LNCaP clone FGC (cell line): ENCODE measurements around the genes JAK1, DNAJC6 and SERBP1.

DNA sequence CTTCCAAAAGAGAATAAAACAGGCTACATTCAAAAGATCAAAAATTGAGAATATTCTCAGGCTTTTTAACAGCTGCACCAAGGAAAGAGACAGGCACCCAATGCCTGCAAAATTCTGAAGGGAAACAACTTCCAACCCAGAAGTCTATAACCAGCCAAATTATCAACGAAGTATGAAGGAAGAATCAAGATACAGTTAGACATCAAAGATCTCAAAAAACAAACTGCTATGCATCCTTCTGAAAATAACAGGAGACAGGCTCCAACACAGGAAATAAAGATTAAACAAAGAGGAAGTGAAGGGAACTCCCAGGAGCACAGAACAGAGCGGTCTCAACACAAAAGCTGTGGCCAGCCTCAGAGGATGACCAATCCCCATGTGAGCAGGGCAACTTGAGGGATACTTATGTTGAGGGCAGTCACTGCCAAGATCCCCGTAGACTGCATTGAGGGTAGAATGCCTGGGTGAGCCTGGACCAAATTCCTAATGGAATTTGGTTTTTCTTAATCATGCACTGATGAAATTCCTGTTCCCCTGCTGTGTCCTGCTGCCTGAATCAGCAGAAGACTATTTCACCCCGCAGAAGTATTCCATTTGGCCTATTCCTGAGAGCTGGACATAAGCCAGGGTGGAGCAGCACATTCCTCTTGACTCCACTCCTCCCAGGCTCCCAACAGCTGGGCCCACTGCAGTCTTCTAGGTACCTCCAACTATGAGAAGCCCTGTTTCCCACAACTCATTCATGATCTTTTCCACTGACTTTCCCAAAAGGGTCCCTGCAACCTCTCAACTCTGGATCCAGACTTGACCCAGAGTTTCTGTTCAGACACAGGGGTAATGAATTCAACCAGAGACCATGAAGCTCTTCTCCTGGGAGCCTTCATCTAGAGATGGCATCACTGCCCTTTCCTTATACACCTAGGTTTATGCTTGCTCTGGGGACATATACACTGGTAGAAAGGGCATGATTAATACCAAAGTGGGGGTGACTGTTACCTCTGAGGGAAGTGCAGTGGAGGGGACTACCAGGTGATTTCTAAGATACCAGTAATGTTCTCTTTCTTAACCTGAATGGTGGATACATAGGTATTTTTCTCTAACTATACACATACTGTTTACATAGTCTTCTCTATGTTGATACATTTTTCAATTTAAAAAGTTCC is 48.8 kb downstream of the JAK1 start:
- RRBS, 2 experiments = no CpG with 5 or more reads among the region's 4 CpGs

GRCh38 chr1:64939968-64940403 is 26.4 kb downstream of the JAK1 start:
- RRBS, 2 experiments = no CpG with 5 or more reads among the region's 3 CpGs

- RRBS, 2 experiments = under 1 to 1% methylated on average over 61 to 63 of the region's 119 CpGs
Measured at GRCh38 chr1:64965870-64966798, at the start of gene JAK1. TSS of gene JAK1 (minus strand) at chr1:64966549.

DNA sequence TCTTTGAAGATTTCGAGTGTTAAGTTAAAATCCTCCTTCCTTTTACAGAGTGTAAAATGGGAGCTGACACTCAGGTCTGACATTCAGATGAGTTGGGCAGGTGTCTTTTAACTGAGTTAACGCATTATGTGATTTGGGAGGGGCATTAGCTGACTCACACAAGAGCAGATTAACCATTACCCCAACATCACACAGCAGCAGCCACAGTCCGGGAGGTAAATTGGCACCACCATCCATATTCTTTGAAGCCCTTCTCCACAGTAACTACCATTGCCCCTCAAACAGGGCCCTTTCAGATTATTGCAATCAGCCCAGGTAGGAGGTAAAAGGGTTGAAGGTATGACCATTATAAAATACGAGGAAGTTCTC is 15.8 kb upstream of the JAK1 start:
- RRBS, 2 experiments = no CpG with 5 or more reads among the region's 4 CpGs

- RRBS, 2 experiments = no CpG with 5 or more reads among the region's 21 CpGs
Measured at GRCh38 chr1:65000916-65001600, 34.7 kb upstream of the JAK1 start.

GRCh38 chr1:65003011-65003639 is 36.8 kb upstream of the JAK1 start:
- RRBS, 2 experiments = no CpG with 5 or more reads among the region's 28 CpGs

- RRBS, 2 experiments = 1 to 5% methylated on average over 4 of the region's 14 CpGs
Measured at GRCh38 chr1:65148369-65148508, 236 bp downstream of the AK4 start.

- RRBS, 2 experiments = no CpG with 5 or more reads among the region's 5 CpGs
Measured at GRCh38 chr1:65165505-65166163, 17.6 kb downstream of the AK4 start.

GRCh38 chr1:65309091-65309790 is at the start of gene DNAJC6:
TSS of gene DNAJC6 (plus strand) at chr1:65309543.
- RRBS, 2 experiments = 2 to 3% methylated on average over 20 to 22 of the region's 58 CpGs

GRCh38 chr1:65394514-65395093 is 25.9 kb upstream of the LEPR start:
- RRBS, 2 experiments = no CpG with 5 or more reads among the region's 4 CpGs

DNA sequence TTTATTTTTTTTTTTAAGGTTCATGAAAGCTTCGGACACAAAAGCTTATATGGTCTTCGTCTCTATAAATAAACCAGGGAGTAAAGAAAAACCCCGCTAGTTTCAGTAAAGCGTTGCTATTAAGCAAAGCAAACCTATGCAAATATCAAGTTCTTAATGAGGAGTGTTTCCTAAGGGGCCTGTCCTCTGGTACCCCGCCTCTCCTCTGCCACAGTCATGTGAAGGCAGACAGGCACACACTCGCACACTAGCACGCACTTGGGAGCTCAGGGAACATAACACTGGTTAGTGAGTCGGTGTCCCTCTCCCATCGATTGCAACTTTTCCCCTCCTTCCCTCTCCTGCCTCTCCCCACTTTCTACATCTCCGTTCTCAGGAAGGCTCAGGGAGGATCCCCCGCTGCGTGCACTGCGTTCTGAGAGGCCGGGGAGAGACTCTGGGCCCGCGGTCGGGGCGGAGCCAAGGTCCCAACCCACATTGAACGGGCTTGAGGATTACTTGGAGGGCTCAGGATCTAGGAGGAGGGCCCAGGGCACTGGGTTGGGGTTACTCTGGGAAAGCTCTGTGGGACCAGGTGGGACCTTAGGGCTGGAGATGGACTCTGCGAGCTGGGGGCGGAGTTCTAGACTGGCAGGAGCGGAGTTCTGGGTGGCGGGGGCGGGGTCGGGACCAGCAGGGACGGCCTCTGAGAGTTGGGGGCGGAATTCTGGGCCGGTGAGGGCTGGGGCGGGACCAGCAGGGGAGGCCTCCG is 723 bp upstream of the LEPR start:
- RRBS, 2 experiments = no CpG with 5 or more reads among the region's 30 CpGs

DNA sequence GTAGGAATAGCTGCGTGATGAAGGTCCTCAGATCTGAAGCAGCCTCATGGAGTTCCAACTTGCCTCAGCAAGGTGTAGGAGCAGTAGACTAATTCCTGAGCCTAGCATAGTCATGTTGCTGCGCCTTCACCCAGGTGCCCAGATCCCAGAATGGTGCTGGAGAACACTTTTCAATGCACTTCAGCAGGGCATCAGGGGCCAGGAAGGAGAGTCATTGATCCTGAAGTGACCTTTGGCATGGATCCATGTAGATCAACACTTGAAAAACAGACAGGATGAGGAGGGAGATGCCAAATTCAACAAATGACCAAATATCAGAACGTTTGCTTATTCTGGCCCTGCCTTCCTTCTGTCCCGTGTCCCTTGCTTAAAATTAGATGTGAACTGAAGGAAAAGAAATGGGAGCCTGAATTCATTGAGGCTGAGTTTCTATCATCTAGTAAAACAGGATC is 91.9 kb downstream of the LEPR start:
- RRBS, 2 experiments = no CpG with 5 or more reads among the region's 4 CpGs

DNA sequence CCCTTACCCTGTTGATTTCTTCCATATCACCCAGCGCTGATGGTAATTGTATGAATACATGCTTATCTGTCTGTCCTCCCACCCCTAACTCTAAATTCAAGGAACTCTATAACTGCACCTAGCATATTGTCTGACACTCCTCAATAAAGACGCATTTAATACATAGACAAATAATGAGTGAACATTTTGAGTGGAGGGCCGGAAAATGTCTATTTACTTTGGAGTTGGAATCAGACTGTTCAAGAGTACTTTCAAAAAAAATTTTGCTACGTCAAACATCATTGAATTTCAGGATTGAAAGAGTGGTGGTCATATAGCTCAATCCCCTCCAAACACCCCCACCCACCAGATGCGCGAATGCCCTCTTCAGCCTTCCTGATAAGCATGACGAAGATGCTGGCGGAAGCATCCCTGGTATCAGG is 104.3 kb downstream of the LEPR start:
- RRBS, 2 experiments = no CpG with 5 or more reads among the region's 8 CpGs

GRCh38 chr1:65526152-65526810 is 105.8 kb downstream of the LEPR start:
- RRBS, 2 experiments = no CpG with 5 or more reads among the region's 4 CpGs

GRCh38 chr1:66169315-66169983 is 364.5 kb upstream of the SGIP1 start:
- RRBS, 2 experiments = no CpG with 5 or more reads among the region's 6 CpGs

DNA sequence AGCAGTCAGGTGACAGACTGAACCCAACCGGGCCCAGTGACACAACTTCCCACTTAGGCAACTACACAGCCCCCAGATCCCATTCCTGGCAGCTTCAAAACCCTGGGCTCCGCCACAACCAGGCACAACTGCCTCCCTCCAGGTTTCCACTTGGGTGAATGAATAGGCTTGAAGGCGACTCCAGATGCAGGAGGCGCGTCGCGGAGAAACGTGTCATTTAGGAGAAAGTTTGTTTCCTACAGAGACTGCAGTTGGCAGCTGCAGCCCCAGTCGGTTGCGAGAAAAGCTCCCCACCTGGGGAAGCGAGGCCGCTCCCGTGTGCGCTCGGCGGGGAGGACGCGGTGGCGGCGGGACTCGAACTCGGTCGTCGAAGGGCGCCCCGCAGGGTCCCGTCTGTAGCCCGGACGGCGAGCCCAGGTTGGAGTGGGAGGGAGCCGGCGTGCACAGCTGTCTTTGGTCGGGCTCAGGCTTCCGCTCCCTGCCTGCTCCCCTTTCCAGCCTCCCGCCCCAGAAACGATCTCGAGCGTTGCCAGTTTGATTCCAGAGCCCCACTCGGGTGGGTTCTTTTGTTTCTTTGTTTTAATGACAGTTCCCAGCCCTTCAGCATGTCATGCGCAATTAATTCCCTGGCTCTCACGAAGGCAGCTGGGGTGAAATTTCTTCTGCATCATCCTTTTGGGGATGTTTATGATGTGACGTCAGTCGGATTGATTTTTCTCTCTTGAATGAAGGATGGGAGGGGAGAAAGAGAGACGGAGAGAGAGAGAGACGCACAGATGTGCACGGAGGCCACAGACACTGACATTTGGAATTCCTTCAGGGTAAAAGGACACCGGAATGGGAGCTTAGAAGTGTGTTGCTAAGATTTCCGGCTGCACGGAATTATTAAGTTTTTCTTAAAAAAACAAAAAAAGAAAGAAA is 841 bp upstream of the SGIP1 start:
- RRBS, 2 experiments = no CpG with 5 or more reads among the region's 49 CpGs

DNA sequence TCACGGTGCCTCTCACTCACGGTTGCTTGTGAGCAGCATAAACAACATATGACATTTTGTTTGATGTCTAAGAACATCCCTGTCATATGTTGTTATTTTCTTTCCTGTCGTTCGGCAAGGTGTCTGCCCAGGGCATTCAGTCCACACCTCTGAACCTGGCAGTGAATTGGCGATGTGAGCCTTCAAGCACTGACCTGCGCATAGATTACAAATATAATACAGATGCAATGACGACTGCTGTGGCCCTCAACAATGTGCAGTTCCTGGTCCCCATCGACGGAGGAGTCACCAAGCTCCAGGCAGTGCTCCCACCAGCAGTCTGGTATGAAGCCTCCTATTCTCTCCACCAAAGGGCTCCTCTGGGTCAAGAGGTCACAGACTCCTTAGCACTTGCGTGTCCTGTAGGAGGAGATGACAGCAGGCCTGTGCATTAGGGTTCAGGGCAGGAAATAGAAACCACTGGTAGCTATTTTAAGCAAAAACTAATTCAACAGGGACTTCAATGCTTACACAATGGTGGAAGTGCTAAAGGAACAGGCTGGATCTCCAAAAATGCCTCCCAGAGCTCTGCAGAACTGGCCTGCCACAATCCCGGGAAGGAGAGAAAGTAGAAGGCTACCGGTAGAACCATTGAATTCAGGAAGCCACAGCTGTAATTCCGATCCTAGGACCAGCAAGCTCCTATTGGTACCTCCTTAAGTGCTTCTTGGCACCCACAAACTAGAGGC is 12.9 kb upstream of the DYNLT5 start:
- RRBS, 2 experiments = no CpG with 5 or more reads among the region's 13 CpGs

- RRBS, 2 experiments = 69 to 81% methylated on average over 11 of the region's 27 CpGs
Measured at GRCh38 chr1:67054270-67054876, 425 bp upstream of the SLC35D1 start.

DNA sequence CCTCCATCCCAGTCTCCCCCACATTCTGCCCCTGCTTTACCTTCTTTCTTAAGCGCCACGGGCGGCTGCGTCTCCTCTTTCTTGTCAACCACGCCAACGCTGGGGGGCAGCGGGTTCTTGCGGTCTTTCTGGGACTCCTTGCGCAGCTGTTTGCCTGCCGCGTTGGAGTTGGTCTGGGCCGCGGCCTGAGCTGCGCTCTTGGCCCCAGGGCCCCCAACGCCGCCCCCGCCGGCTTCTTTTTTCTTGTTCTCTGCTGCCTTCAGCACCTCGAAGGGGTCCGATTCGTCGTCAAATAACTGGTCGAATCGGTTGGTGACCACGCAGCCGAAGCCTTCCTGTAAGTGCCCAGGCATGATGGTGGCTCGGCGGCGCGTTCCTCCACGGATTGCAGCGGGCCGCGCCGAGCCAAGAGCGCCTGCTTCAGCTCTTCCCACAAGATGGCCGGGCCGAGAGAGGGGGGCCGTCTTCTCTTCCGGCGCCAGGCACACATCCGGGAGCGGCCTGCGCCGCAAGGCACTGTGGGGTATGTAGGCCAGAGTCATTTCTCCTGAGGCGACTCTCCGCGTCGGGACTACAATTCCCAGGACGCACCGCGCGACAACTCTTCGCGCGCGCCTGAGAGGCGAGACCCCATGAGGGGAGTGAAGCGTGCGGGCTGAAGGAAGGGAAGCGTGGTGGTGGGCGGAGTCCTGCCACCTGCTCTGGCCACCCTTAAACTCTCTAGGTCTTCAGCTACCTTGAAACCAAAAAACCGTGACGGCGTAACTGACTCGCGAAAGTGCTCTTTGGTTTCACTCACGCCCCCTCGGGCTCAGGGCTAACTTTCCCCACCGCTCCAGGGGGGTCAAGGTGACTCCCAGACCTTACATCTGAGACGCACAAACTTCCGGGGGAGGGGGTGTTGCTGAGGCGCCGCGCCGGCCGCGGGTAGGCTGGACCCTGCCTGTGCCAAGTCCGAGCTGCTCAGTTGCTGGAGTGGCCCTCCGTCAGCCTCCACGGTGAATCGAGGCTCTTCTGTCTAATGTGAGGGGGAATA is at the start of gene SERBP1:
TSS of gene SERBP1 (minus strand) at position 455 of the 1,036 bp plus-strand sequence.
- RRBS, 2 experiments = no CpG with 5 or more reads among the region's 82 CpGs

- RRBS, 2 experiments = no CpG with 5 or more reads among the region's 8 CpGs
Measured at GRCh38 chr1:67540177-67540860, 110.1 kb upstream of the SERBP1 start.